AG04450 (cell line): ENCODE data around the gene EFCAB6.

DNA sequence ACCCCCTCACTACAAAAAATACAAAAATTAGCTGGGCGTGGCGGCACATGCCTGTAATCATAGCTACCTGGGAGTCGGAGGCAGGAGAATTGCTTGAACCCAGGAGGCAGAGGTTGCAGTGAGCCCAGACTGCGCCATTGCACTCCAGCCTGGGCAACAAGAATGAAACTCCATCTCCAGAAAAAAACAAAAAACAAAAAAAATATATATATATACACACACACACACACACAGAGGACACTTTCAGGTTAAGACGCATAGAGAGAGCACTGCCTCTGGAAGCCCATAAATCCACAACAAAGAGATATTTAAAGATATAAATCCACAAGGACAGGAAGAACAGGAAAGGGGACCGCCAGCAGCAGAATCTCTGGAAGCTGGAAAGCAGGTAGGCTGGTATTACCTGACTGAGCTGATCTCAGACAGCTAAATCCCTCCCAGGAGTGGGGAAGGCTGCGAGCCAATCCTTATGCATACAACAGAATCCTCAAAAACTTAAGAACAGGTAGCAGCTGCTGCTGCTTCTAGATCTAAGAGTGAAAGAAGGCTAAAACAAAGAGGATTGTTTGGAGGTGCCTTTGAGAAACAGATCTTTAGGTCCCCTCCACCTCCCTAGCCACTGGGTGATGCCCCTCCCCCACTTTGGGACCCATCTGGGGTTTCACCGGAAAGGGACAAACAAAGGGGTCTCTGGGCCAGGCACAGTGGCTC, 1.7 kb upstream of the MCAT start:
- CAGE, long polyA plus RNA: no peak
- RRBS: 53% methylated on average over 1 of the region's 8 CpGs

DNA sequence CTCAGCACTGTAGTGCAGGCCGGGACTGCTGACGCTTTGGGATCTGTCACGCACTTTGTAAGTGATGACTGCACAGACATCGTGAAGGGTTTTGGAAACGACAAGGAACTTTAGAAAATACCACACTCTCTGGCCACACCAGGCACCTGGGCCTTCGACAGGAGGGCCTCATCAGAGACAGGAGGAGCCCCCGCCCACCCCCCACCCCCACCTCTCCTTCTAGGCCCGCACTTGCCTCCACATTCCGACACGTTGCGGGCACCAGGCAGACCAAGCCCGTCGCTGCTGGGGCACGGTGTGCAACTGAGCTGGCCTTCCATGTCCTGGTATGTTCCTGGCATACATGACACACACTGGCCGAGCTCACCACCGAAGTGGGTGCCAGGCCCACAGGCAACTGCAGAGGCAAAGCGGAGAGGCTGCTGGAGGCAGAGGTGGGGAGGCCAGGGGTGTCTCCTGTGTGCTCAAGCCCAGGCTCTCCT, 27.0 kb upstream of the TTLL12 start:
- CAGE, long polyA plus RNA: no peak
- RRBS: no CpG with 5 or more reads among the region's 17 CpGs

DNA sequence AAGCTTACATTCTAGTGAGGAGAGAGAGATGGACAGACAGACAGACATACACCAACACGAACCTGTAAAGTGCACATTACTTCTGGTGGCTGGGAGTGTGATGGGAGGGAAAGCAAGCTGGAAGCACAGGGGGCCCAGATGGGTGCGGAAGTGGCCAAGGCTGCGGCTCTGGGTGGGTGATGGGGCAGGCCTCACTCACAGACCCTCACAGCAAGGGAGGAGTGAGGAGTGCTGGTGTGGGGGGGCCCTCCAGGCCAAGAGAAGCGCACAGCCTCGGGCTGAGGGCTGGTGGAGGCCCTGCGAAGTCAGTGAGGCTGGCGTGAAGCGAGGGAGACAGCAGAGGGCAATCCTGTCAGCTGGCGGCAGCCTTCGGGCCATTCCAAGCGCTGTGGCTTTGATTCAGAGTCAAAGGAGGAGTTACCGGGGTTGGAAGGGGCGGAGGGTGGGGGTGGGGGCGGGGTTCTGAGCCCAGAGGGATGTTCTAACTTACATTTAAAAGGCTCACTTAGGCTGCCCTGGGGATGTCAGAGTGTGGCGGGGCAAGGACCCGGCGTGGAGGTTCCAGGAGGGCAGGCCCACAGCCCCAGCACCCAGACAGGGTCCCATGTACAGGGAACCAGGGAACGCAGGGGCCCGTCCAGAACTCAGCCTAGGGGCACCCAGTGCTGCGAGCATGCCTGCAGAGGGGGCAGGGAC, 39.4 kb upstream of the TTLL12 start:
- CAGE, long polyA plus RNA: no peak
- RRBS: no CpG with 5 or more reads among the region's 20 CpGs

DNA sequence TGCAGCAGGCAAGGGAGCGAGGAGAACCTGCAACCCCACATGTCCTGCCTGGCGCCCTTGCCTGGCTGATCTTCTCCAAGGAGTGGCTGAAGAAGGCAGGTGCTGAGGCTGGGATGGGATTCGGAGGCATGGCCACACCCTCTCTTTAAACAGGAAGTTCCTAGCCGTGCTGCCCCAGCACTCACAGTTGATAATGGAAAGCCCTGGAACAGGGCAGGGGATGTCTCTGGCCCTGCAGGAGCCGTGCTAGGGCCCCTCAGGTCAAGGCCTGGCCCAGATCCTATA, 65.0 kb downstream of the SCUBE1 start:
- CAGE, long polyA plus RNA: no peak
- RRBS: no CpG with 5 or more reads among the region's 5 CpGs

GRCh38 chr22:43293619-43294282, 49.4 kb downstream of the SCUBE1 start:
- CAGE, long polyA plus RNA: no peak
- RRBS: no CpG with 5 or more reads among the region's 14 CpGs

GRCh38 chr22:43301125-43301757, 41.9 kb downstream of the SCUBE1 start:
- CAGE, long polyA plus RNA: no peak
- RRBS: 73% methylated on average over 2 of the region's 16 CpGs

GRCh38 chr22:43320738-43321268, 22.4 kb downstream of the SCUBE1 start:
- CAGE, long polyA plus RNA: no peak
- RRBS: 71% methylated on average over 10 of the region's 19 CpGs

DNA sequence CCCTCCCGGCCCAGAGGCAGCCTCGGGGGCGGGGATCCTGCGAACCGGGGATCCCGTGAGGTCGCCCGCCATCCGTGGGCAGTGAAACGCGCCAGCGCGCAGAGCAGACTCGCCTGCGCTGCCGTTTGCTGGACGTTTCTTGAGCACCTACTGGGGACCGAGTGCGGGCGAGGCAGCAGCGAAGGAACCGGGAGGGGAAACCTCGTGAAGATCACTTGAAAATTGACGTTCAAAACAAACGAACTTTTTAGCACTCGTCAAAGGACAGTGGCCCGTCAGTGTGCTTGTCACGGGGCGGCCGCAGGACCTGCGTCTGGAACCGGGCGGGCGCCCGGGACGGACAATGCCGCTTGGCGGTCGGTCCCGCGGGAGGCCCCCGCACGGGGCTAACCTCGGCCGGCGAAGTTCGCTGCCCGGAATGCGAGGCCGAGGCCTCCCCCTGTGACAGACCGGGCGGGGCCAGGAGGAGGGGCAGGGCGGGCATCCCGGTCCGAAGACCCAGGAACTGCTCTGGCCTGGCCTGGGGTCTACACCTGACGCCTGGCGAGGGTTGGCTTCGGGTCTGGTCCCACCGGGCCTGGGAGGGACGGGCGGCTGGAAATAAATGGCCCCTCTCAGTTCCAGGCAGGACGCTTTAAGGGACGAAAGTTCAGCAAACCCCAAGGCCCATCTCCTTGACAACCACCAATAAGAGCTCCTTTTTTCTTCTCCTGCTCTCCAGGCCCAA, 678 bp upstream of the SCUBE1 start:
- CAGE, long polyA plus RNA: no peak
- RRBS: 7% methylated on average over 22 of the region's 63 CpGs

GRCh38 chr22:43530875-43531457, 119.2 kb downstream of the MPPED1 start:
- CAGE, long polyA plus RNA: no peak
- RRBS: 48% methylated on average over 6 of the region's 23 CpGs

- CAGE, long polyA plus RNA: no peak
- RRBS: 2% methylated on average over 24 of the region's 69 CpGs
These were observed at the start of gene EFCAB6 for GRCh38 chr22:43811997-43812815. Gene EFCAB6, minus strand, starts transcription at chr22:43812305.

DNA sequence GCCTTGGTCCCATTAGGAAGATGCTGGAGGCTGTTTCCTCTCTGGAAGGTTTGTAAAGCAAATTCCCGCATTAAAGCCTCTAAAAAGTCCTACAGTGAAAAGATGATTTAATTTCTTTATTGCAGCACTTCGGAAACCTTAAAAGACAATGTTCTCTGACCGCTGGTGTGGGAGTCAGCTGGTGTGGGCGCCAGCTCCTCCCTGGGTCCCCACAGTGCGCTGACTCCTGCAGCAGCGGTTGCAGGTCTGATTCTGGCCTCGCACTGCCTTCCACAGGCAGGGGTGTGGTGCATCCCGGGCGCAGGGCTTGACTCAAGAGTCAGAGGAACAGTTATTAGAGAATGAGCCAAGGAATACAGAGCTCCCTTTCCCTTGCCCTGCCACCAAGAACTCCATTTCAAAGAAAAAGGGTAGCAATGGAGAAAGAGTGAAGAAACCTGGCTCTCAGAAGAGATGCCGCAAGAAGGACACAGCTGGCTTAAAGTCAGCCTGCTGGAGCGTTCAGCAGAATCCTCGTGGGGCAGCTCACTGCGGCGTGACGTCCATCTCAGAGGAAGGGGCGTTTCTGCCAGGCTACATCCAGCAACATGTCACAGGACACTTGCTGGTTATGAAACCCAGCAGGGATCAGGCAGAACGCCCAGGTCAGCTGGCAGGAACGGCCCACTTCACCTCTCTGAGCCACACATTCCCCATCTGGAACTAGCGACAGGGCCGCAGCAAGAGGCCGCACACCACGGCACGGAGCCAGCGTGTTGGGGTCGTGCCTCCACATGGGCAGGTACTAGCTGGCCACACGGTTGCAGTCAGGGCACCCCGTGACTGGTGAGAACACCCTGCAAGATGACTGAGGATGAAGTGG, 18.0 kb upstream of the EFCAB6 start:
- CAGE, long polyA plus RNA: no peak
- RRBS: no CpG with 5 or more reads among the region's 27 CpGs

DNA sequence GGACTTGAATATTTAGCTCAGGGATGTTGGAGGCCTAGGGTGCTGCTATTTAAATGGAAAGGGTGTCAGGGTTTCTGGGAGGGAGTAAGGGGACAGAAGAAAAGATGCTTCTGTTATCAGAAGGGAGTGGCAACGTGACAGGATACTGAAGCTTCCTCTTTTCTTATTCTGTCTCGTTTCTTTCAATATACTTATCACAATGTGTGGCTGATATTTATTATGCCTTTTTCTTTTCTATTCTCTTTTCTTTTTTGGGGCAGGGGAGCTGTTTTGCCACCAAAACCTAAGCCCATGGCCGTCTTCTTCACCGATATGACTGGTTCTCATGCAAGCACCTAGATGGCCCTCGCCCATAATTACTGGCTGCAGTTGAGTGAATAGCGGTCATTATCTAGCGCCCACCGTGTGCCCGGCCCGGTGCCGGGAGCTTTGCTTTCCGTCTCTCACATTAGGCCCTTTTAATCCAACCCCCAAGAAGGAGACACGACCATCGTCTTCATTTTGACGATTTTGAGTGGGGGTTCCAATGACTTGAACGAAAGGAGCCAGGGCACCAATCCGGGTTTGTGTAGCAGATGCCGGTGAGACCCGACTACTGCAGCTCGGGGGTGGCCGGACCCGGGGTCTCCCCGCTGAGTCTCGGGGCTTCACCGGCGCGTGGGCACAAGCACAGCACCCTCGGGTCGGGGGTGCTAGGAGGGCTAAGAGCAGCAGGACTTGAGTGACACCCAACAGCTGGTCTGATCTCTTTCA, 622 bp upstream of the SAMM50 start:
- CAGE, long polyA plus RNA: no peak
- RRBS: no CpG with 5 or more reads among the region's 29 CpGs

GRCh38 chr22:44033699-44034052, 9.6 kb downstream of the PARVB start:
- CAGE, long polyA plus RNA: no peak
- RRBS: no CpG with 5 or more reads among the region's 8 CpGs

GRCh38 chr22:44068849-44069358, 44.8 kb downstream of the PARVB start:
- CAGE, long polyA plus RNA: no peak
- RRBS: no CpG with 5 or more reads among the region's 16 CpGs

- CAGE, long polyA plus RNA: no peak
- RRBS: 84% methylated on average over 5 of the region's 21 CpGs
These were observed 1.8 kb downstream of the PARVG start for GRCh38 chr22:44182266-44183152.

DNA sequence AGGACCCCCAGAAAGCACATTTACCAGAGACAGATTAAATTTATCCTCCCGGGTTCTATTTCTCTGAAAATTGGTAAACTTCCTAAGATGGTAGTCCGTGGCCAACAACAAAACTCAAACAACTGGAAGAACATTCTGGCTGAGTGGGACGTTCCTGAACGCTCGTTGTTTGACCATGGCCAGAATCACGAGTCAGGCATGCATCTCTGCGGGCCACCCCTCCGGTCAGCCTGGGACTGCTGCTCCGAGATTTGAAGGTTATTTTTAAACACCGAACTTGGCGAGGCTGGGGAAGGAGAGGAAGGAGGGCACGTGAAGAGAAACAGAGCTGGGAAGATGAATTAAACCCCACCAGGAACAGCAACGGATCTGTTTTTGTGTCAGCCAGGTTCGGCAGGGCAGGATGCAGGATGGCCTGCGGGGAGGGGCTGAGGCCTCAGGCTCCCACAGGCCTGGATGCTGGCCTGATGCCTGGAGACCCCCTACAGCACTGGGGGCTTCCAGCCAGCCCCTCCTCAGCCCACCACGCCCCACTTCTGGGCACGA, 5.2 kb downstream of the SHISAL1 start:
- CAGE, long polyA plus RNA: no peak
- RRBS: no CpG with 5 or more reads among the region's 17 CpGs

DNA sequence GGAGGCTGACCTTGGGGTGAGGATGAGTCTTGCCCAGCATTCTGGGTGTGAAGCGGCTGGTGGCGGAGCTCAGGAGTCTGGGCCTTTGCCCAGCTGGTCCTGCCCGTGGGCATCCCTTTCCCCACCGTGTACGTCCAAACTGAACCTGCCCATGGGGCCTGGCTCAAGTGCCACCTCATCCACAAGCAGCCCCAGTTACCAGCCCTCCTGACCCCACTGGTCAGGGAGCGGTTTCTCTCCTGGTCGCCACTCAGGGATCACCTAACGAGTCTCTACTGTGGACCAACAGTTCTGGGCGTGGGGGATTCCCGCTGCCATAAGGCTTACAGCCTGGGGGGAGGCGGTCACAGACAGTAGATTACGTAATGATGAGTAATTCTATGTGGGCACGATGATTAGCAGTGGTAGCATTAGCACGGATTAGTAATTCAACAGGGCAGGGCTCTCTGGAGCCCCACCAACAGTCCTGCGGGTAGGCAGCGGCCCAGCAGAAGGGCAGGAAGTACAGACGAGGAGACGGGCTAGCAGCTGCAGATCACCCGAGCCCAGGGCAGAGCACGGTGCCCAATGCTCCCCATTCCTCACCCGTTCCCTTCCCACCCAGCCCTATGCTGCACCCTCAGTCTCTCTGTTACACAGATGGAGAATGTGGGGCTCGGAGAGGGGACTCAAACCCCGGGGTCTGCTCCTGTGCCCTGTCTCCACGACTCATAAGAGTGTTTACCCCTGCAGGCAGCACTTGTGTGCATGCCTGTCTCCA, 3.7 kb downstream of the SHISAL1 start:
- CAGE, long polyA plus RNA: no peak
- RRBS: no CpG with 5 or more reads among the region's 24 CpGs

DNA sequence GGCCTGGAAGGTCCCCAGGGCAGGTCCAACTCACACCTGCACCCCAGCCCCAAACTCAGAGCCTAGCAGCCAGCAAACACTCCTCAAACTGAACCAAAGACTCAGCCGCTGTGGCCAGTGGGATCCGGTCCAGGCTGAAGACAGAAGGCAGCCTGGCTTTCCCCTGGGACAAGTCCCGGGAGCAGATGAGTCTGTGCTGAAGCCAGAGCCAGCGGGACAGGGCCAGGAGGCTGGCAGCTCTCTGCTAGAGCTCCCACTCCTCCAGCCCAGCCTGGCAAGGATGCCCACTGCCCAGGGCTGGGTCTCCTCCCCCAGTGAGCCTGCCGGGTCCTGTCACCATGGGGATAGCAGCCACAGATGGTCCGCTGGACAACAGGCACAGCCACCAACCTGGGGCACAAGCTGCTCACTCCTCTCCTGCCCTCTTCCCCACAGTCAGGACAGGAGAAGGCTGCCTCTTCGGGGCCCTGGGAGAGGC, 42.8 kb upstream of the PRR5 start:
- CAGE, long polyA plus RNA: no peak
- RRBS: 0% methylated on average over 1 of the region's 7 CpGs

DNA sequence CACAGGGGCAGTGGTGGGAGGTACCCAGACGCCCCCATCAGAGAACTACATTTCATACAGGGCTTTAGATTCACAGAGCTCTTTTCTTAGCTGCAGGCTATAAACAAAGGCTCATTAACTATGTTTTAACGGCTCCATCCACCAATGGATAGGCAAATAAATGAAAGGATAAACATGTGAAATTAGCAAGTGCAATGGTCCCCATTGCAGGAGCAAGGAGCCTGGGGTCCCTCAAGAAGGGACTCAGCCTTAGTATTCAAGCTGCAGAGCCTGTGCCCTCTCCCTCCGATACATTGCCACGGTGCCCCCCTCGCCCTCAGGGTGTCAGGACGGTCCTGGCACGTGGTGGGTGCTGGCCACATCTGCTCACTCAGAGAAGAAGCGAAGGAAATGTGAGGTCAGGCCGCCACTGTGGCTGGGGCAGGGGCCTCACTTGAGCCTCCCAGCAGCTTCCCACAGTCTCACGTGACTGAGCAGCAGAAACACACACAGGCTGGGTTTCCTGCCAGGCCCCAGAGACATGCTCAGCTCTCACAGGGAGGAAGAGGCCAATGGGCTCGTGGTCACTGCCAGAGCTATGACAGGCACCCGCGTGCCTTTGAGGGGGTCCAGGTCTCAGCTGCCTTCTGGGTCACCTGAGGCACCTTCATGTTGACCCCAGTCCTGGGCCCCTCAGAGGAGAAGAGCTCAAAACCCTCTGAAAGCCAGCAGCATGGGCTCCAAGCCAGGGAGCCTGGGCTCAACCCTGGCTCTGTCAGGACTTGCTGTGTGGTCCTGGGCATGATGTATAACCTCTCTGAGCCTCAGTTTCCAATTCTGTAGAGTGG, 37.9 kb upstream of the PRR5 start:
- CAGE, long polyA plus RNA: no peak
- RRBS: no CpG with 5 or more reads among the region's 13 CpGs

GRCh38 chr22:44667783-44668940, 33.8 kb upstream of the PRR5 start:
- CAGE, long polyA plus RNA: no peak
- RRBS: 2% methylated on average over 37 of the region's 107 CpGs